Spinal cord (tissue), 3 donors: ENCODE data around the genes CST6, GAL3ST3 and CNIH2.

- PRO-cap, result no peak
- RAMPAGE, long total RNA, result no peak
Observed at GRCh38 chr11:66011642-66012492, at the start of gene CST6. TSS of gene CST6 (plus strand) at chr11:66012008.

- PRO-cap, result no peak
- RAMPAGE, long total RNA, result no peak
Observed at GRCh38 chr11:66048728-66049561, at the start of gene GAL3ST3. TSS of gene GAL3ST3 (minus strand) at chr11:66049161.

DNA sequence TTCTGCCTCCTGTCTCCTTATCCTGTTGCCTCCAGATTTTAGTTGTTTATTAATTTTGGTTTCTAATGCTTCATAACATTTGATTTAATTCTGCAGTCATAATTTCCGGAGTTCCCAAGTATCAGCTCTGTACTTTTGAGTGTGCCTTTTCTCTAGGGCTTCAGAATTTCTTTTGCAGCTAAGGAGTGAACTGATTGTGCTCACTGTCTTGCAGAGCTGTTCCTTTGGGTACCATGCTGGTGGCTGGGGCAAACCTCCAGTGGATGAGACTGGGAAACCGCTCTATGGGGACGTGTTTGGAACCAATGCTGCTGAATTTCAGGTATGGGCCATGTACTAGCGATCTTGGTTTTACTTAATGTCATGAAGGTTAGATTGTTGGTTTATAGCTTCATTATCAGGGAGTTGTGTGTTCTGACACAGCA lies 7.3 kb upstream of the PACS1 start:
- PRO-cap, result no peak
- RAMPAGE, long total RNA, result no peak

DNA sequence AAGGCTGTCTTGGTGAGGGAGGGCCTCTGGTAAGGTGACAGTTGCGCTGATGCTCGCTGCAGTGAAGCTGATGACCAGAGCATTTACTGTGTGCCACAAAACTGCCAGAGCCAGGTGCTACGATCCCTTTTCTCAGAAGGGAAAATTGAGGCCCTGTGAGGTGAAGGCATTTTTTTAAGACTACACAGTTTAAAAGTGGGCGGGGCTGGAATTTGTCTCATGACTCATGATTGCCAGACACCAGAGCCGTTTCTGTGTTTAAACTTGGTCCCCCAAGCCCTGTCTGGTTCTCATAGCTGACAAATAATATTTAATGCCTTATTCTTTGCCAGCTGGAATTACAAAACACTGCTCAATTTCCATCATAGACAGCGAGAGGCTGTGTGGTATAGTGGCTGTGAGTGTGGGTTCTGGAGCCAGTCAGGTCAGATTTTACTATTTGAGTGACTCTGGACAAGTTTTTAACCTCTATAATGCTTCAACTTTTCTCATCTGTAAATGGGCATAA lies 10.4 kb downstream of the PACS1 start:
- PRO-cap, result no peak
- RAMPAGE, long total RNA, result no peak

- PRO-cap, result no peak
- RAMPAGE, long total RNA, result no peak
Observed at GRCh38 chr11:66080937-66081351, 10.9 kb downstream of the PACS1 start.

GRCh38 chr11:66081352-66081961 lies 11.4 kb downstream of the PACS1 start:
- PRO-cap, result no peak
- RAMPAGE, long total RNA, result no peak

GRCh38 chr11:66216079-66216278 lies 41.5 kb upstream of the KLC2 start:
- PRO-cap, result no peak
- RAMPAGE, long total RNA, result no peak

DNA sequence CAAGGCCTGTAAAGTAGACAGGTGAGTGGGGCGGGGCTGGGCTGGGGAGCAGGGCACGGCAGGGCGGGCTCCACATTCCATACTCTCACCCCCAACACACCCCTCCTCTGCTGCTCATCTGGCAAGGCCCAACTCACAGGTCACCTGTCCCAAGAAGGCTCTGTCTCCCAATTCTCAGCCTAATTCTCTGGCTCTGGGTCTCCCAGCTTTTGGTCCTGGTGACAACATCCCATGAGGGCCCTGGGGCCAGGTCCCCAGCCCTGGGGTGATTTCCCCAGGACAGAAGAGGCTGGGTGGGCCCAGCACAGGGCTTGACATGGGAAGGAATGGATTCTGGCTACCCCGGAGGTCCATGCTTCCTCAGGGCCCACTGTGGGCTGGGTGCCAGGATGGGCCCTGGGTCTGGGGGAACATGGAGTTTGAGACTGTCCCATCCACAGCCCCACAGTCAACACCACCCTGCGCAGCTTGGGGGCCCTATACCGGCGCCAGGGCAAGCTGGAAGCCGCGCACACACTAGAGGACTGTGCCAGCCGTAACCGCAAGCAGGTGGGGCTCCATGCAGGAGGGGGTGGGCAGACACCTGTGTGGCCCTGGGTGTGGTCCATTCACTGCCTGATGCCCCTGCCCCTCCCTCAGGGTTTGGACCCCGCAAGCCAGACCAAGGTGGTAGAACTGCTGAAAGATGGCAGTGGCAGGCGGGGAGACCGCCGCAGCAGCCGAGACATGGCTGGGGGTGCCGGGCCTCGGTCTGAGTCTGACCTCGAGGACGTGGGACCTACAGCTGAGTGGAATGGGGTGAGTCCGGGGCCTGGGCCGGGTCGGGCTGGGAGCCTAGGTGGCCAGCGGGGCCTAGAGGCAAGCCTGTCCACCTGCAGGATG lies 3.0 kb upstream of the RAB1B start:
- PRO-cap, result no peak
- RAMPAGE, long total RNA, result no peak

DNA sequence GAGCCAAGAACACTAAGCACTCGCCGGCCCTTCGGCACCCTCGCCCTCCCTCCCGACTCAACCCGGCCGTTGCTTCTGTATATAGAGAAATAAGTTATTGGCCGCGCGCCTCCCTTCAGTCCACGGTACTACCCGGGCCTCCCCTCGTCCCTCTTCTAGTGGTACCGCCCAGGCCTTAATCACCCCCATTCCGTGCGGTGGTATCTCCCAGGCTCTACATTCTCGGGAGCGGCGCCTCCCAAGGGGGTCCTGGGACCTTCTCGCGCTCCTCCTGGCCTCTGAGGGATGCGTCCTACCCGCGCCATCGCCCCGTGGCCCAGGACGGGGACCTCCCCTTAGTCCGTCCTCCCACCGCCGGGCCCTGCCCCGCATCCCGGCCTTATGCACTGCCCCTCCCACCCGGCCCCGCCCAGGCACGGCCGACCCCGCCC lies 1.2 kb upstream of the RAB1B start:
- PRO-cap, result no peak
- RAMPAGE, long total RNA, result no peak

DNA sequence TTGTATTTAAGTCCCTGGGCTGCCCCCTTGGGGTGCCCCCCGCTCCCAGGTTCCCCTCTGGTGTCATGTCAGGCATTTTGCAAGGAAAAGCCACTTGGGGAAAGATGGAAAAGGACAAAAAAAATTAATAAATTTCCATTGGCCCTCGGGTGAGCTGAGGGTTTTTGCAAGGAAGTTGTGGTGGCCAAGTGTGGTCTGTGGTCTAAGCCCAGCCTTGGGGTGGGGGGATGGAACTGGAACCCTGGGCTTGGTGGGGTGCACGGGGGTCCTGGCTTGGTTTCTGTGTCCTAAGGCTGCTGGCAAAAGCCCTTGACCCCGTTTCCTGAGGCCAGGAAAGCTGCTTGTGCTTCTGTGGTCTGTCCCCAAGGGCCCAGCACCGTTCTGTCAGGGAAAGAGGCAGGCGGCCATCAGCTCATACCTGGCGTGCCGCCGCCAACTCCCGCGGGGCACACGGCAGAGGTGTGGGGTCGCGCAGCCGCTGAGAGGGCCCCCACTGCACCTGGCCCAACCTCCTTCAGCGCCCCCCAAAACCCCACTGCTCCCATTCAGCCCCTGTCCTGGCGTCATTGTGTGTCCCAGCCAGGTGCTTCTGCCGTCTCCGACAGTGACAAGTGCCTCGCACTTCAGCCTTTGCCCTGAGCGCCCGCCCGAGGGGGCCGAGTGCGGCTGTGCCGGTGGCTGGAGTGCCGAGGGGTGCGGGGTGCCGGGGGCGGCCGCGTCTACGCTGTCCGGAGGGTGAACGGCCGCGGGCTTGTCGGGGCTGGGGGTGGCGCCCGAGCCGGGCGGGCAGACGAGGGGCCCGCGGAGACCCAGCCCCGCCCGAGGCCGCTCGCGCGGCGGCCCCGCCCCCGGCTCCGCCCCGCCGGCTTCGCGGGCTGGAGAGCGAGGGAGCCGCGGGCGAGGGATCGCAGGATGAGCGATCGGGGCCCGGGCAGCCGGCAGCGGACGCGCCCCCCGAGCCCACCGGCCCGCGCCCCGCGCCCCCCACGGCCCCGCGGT lies at the start of gene CNIH2:
Gene CNIH2 (plus strand): TSS at position 857 of the 999 bp plus-strand sequence.
- PRO-cap, result no peak
- RAMPAGE, long total RNA, result no peak

GRCh38 chr11:66283318-66283984 lies 5.5 kb downstream of the CNIH2 start:
- PRO-cap, result no peak
- RAMPAGE, long total RNA, result no peak

DNA sequence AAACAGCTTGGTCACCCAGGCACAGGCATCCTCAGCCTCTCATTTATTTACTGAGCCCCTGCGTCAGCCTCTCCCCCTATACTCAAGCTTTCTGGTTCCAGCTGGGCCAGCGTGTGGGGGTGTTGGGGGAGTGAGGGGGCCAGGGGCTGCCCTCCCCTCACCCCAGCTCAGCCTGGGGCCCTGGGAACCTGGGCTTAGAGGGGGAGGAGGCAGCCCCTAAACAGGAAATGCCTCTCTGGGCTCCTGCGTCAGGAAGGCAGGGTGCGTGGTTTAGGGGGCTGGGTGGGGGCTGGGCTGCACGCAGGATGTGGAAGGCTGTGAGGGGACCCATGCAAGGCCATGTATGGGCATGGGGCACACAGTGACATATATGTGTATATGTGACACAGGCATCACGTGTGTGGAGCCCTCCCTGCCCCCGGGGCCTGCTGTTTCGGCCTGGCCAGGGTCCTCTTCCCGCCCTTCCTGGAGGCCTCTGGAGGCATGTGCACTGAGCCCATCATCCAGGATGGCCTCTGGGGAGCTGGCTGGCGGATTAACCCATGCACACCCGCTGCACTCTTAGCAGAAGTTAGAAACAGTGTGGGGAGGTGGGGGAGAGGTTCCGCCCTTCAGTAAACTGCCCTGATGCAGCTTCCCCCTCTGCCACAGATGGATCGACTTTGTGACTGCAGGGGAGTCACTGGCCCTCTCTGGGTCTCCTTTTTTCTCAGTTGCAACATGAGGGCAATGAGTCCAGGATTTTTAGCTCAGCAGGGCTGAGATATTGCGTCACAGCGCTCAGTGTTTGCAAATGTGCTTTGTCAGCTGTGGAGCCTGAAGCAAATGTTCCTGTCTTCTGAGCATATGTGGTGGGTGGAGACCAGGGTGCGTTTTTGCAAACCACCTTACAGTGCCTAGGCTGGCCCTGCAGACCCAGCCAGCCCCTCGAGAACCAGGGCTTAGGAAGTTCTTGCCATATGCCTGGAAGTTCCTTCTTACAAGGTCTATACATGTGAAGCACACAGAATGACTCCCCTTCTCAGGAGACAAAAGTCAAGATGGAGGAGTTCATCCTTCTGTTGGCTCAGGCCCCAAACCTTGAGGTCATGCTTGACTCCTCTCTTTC lies 1.2 kb upstream of the CD248 start:
- PRO-cap, result no peak
- RAMPAGE, long total RNA, result no peak

DNA sequence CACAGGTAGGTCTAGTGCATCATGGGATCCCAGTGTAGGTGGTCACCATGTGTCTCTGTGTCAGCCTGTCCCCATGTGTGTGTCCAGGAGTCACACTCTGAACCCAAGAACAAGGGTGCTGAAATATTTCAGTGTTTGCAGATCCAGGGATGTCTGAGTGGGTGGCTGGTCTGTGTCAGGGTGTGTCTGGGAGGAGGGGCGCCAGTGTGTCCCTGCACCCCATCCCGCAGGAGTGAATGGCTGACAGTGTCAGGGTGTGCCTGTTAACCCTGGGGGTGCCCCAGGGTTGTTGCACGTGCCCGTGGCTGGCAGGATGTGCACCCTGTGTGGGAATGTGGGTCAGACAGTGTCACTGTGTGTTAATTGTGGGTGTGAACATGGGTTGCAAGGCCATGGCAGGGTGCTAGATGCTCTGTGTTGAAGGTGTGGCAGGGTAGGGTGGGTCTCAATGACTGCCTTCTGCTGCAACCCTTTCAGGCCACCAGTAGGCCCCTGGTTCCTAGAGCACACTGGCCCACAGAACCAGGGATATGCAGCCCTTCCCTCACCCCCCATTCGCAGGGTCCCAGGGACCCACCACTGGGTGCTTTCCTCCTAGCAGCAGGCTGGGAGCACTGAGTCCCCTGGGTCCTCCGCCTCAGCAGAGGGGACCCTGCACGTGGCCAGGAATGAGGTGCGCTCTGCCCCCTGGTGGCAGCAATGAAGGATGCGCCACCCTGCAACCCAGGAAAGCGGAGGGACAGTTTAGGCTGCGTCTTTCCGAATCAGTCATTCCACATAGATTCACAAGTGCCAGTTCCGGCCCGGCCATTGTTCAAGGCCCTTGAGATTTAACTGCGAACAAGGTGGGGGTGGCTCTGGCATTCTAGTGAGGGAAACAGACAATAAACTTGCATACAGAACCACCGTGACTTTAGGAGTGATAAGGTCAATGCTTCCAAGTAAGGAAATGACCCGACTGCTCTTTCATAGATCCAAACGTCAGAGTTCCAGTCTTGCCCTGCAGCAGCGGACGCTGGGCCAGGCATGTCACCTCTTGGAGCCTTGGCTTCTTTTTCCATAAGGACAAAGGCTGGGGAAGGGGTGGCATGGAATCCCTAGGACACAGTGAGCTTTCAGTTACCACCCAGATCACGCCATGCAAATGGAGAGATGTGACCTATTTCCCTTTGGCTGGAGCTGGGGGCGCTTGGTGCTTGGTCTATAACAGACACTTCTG lies 8.0 kb downstream of the RIN1 start:
- PRO-cap, result no peak
- RAMPAGE, long total RNA, result no peak

DNA sequence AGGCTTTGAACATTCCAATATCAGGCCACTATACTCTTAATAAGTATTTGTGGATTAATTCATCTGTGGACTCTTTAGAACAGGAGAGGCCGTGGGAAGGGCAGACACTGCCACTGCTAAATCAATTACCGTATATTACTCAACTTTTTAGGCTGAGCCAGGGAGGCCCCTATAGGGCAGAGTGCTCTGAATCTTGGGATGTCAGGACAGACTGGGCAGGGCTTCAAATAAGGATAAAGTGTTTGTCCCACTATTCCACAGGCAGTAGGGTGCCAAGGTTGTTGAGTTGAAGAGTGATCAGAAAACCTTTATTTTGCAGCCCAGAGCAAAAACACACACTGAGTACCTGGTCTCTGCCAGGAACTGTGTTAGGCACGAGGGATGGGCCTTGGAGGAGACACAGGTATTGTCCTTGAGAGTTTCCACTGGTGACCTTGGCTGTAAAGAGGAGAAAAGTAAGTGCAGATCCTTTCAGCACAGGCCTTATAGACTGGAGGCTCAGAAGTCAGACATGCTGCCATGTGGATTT lies 1.7 kb upstream of the B4GAT1 start:
- PRO-cap, result no peak
- RAMPAGE, long total RNA, result no peak

DNA sequence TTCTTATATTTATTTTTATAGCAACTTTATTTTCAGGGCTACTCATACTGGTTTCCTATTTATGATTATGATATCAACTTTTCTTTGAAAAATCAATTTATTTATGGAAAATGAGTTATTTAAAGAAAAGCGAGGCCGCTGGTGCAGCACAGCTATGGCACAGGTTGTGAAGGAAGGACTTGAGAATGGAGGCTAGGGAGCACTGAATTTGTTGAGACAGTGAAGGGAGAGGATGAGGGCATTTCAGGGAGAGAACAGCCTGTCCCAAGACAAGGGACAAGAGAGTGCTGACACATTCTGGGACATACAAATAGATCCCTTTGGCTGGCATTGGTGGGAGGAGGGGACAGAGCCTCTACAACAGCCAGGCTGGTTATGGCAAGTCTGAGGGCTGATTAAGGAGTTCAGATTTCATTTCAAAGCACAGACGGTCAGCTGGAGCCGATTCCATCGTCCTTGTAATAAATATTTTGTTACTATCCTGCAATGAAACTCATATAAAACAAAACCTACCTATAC lies 1.7 kb upstream of the SLC29A2 start:
- PRO-cap, result no peak
- RAMPAGE, long total RNA, result no peak

- PRO-cap, result no peak
- RAMPAGE, long total RNA, result no peak
Observed at GRCh38 chr11:66418019-66418644, 2.7 kb upstream of the NPAS4 start.

- PRO-cap, result no peak
- RAMPAGE, long total RNA, result no peak
Observed at GRCh38 chr11:66438920-66439458, 341 bp upstream of the MRPL11 start.

- PRO-cap, result no peak
- RAMPAGE, long total RNA, result no peak
Observed at GRCh38 chr11:66466008-66466832, 485 bp upstream of the PELI3 start.

GRCh38 chr11:66491220-66491863 lies 11.1 kb downstream of the DPP3 start:
- PRO-cap, result no peak
- RAMPAGE, long total RNA, result no peak

GRCh38 chr11:66617787-66618076 lies 1.3 kb downstream of the RBM14 start:
- PRO-cap, result no peak
- RAMPAGE, long total RNA, result no peak